Parotid gland (tissue), 1 donor: ENCODE results near the genes ACBD6 and XPR1.

- PRO-cap: no peak
Measured at GRCh38 chr1:180074657-180075292, 79.9 kb upstream of the QSOX1 start.

DNA sequence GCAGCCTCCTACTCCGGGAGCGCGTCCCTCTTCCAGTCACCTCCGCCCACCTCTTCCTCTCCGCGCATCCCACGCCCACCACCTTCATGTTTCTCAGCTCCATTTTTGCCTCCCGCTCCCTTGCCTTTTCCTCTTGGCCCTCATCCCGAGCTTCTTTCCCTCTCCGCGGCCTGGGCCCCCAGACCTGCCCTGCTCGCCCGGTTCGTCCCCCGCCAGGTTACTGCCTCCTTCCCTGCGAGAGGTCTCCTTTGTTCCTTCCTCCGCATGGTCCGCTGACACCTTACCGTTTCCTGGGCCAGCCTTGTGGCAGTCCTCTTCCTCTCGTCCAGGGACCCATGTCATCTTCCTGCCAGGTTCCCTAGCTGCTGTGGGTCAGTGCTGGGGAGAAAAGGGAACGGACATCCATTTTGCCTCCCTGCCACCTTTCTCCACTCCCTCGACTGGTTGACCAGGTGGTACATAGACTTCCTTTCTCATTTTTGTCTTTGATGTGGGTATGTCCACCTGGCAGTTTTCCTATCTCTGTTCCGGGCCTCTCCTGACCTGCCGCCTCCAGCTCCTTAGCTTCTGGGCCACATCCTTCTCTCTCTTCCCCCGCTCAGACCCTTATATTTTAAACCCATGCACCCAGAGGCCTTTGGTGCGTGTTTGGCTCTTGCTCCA, 700 bp downstream of the QSOX1 start:
- PRO-cap: no peak

GRCh38 chr1:180171436-180172323, 17.0 kb downstream of the QSOX1 start:
- PRO-cap: no peak

GRCh38 chr1:180175664-180176558, 21.2 kb downstream of the QSOX1 start:
- PRO-cap: no peak

DNA sequence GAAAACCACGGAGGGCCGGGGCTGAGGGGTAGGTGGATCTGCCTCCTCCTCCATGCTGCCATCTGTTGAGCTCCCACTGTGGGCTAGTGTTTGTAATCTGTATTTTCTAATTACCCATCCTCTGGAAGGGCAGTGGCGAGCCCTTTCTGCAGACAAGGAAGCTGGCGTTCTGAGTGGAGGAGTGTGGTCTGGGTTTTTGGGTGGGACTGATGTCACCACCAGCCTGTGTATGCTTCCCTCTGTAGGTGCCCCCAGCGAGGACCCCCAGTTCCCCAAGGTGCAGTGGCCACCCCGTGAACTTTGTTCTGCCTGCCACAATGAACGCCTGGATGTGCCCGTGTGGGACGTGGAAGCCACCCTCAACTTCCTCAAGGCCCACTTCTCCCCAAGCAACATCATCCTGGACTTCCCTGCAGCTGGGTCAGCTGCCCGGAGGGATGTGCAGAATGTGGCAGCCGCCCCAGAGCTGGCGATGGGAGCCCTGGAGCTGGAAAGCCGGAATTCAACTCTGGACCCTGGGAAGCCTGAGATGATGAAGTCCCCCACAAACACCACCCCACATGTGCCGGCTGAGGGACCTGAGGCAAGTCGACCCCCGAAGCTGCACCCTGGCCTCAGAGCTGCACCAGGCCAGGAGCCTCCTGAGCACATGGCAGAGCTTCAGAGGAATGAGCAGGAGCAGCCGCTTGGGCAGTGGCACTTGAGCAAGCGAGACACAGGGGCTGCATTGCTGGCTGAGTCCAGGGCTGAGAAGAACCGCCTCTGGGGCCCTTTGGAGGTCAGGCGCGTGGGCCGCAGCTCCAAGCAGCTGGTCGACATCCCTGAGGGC, 33.8 kb upstream of the LHX4 start:
- PRO-cap: no peak

DNA sequence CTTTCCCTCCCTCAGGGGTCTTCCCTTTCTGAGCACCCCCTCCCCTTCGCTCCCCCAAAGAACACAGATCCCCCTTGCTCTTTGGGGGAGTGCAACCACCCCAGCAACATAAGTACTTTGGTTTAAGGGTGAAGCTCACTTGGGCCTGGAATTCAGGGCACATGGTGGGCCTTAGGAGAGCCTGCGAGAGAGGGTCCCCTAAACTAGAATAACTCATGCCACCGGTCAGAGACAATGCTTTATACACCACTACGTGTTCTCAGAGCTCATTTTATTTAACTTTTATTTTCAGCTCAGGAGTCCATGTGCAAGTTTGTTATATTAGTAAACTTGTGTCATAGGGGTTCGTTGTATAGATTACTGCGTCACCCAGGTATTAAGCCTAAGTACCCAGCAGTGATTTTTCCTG, 12.7 kb upstream of the LHX4 start:
- PRO-cap: no peak

DNA sequence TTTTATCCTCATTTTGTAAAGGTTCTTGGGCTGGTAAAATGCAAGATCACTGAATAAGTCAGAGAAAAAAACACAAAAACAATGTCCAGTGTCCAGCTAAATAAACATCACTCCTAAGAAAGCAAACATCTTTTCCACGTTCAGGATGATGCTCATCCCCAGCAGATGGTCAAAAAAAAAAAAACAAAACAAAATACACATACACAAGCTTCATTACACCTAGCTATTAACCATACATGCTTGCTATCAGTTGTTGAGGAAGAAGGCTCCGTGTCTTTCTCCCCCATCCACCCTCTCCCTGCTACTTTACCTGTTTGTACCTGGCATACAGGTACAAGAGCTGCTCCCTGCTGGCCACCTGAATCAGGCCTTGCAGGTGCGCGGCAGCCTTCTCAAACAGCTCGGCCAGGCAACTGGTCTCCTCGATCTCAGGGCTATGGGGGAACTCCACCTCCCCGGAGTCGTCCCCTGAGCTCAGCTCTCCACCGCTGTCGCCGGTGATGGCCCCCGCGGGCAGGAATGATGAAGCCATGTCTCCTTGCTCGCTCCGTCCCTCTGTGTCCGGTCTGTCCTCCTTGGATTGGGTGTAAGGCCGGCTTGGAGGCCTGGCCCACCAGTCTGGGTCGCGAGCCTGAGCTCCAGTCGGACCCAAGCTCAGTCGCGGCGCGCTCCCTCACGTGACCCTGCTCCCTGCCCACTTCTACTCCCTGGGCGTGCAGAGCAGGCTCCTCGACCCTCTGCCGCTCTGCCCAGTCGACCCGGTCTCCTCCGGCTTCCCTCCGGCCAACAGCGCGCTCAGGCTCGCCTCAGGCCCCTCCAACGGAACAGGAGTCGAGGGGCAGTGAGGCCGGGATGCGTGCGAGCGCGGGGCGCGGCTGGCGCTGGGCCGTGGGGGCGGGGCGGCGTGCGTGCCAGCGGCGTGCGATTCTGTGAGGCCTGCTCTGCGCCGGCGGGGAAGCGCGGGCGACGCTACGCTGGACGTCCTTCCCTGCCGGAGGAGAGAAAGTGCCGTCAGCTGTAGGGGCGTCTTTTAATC, at the start of gene ACBD6:
ACBD6 (minus strand) TSS at position 843 of the 1,036 bp plus-strand sequence.
- PRO-cap: unidirectional peak, plus-strand start at position 702 of the sequence; unidirectional peak, plus-strand start at position 952 of the sequence

GRCh38 chr1:180521431-180521891, 19.1 kb upstream of the ACBD6 start:
- PRO-cap: no peak

DNA sequence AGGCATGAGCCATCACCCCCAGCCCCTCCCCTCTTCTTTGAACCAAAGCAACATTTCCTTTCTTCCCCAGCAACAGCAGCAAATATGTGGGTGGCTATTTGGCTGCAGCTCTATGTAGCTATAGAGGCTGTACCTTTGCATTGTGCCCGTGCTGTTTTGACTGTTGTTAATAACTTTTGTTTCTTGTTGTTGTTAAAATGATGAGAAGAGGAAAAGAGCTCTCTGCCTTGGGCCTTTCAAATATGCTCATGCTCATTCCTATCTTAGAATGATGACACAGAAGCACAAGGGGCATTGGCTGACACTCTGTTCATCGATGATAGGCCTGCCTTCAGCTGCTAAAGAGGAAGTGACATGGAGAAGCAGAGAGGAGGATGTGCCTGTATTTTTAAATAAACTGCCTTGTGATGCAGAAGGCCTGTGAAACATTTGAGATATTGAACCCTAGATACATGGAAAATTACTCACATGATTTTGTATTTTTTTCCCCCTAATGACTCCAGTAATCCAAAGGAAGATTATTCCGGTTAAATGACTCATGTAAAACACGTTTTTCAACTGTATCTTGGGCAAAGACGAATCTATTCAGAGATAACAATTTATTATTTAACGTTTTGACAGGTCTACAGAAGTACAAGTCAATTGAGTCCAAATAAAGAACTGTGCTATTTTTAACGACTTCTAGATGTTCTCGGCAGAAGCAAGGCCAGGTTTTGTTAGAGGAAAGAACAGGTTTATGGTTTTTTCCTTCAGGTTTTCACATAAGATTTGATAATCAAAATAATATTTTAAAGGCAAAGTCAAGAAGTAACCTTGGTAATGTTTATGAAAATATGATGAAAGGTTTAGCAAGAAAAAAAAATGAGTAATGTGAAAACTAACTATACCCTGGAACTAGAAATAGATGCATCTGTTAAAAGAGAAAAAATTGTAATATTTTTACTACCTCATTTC, 20.4 kb upstream of the XPR1 start:
- PRO-cap: no peak

GRCh38 chr1:180631722-180632895, at the start of gene XPR1:
TSS of gene XPR1 (plus strand) at chr1:180632022.
- PRO-cap: bidirectional peak, plus-strand start at chr1:180632070, minus-strand start at chr1:180631863; unidirectional peak, minus-strand start at chr1:180632461

GRCh38 chr1:180927241-180927769, 14.6 kb downstream of the KIAA1614 start:
- PRO-cap: no peak

- PRO-cap: no peak
Measured at GRCh38 chr1:181149352-181150094, 61.0 kb downstream of the IER5 start.

DNA sequence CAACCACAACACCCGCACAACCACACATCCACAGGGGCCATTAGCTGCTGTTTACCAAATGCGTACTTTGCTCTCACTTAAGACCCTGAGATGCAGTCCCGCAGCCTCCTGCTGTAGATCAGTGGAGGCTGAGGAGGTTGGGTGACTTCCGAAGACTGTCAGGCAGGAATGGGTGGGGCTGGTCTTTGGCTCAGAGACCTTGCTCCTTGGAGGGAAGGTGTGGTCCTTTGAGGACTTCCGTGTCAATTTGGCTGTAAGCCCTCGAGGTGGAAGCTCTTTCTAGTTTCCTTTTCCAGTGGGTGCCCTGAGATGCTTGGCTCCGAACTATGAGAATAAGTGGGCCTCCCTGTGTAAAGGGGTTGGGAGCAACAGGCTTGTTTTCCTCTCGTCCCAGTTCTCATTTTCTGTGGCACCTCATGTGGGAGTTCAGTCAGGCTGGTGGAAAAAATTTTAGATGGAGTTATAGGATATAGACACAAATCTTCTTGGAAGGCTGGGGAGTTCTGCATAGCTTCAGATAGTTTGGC, 71.4 kb downstream of the IER5 start:
- PRO-cap: no peak

GRCh38 chr1:181190051-181190272, 101.5 kb downstream of the IER5 start:
- PRO-cap: no peak

DNA sequence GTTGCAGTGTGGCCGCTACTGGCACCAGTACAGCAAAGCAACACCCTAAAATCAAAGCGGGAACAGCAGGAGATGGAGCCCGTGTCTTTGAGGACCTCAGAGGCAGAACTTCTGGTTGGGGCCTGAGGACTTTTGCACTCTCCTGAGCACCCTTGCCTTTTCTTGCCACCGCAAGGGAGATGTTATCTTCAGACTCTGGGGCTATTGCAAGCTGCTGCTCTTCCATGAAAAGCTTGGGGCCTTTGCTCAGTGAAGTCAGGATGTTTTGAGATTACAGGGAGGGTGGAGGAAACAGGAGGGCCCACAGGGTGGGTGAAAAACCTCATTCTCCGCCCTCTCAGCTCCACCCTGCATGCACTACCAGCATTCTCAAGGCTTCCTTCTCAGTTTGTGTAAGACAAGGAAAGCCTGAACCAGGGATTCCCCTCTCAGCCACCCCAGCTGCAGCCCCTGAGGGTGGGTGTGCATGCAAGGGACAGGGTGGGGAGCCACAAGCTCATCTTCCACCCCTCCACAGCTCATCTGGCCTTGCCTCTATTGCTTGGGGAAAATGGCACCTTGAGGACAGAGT, 25.8 kb upstream of the ZNF648 start:
- PRO-cap: no peak

GRCh38 chr1:182088026-182088755, 26.7 kb upstream of the ZNF648 start:
- PRO-cap: no peak

DNA sequence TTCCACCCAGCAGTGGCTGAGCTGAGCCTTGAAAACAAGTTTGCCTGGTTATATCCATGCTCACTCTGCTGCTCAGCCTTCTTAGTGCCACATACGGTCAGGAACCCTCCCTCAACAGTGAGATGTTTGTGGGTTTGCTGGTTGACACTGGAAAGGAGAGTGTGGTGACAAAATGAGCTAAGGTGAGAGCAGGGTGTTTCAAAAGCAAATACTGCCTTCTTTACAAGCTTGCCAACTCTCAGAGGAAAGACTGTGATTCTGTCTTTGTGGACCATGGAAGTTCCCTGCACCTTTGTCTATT, 119.8 kb upstream of the ZNF648 start:
- PRO-cap: no peak

DNA sequence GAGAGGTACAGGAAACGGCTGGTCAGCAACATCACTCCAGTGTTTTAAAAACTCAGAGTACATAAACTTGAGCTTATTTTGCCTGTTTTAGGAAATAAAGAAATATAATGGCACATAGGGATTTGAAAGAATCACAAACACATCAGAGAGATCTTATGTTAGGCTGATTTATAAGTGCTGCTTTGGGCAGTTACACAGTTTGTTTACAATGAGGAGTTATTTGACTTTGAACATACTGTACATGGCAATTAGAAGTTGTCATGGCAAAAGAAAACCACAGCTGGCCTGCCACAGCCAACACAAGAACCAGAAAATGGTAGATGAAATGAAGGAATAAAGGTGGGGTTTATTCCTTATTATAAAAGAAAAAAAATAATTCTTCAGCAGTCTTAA, 8.9 kb downstream of the GLUL start:
- PRO-cap: no peak

DNA sequence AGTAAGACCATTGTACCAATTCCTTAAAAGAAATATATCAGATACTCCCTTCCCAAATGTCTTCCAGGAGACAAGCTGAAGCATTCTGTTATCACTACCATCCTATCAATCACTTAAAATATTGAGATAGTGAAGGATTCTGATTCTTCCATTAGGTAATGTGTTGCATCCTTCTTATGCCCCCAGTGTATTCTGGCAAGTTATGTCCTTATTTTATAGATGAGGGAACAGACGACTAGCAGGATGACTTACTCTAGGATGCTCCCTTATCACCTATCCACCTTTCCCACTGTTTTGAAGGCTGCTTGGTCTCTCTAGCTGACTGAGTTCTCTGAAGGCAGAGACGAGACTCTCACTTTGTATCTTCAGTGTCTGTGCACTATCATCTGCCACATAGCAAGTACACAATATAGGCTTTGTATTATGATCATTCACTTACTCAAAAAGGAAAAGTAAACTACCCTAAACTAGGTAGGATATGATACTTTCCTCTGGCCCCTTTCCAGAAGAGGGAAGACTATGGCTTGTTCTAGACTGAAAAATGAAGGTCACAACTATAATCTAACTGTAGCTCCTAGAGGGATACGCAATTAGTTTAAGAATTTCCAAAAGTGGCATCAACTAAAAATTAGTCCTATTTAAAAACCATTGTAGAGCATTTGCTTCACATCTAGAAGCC, 4.0 kb downstream of the GLUL start:
- PRO-cap: no peak

- PRO-cap: no peak
Measured at GRCh38 chr1:182671583-182672263, 12.7 kb downstream of the RGS8 start.